Measurements from ENCODE around the gene LYPLAL1.

DNA sequence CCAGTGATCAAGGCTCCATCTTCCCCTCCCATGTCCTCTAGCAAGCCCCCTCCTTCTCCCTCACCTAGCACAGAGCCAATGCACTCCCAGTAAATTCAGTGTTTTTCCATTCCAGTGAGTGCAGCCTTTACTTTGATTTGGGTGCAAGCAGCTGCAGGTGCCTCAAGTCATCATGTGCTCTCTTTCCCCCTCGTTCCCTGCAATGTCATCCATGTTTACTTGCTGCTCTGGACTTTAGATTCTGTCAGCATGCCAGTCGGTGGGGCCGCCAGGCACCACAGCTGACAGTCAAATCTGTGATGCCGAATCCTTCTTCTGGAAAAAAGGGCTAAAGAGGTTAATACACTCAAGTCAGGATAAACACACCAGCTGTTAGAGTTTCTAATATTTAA, 228.0 kb upstream of the PROX1 start:
- PRO-cap = no peak

GRCh38 chr1:213958314-213958832, 29.4 kb upstream of the PROX1 start:
- PRO-cap = no peak

DNA sequence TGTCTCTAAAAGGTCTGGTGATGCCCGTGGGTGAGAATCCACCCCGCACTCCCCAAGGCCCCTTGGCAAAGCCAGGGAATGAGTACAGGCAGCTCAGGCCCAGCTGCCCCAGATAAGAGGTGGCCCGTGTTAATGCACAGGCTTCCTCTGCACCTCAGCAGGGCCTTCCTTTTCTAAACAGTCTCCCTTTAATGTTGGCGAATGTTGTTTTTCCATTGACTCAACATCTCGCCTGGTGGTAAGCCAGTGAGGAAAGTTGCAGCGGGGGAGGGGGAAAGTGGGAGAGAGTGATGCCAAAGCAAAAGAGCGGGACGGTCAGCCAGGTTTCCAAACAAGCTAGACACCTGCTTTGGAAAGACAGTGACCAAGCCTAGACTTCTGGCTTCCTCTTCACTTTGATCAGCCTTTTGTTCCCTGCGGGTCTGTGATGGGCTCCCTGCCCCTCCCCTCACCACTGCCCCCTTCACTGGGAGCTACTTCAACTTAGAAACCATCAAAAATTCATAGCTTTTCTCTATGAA, 10.3 kb upstream of the PROX1 start:
- PRO-cap = no peak

DNA sequence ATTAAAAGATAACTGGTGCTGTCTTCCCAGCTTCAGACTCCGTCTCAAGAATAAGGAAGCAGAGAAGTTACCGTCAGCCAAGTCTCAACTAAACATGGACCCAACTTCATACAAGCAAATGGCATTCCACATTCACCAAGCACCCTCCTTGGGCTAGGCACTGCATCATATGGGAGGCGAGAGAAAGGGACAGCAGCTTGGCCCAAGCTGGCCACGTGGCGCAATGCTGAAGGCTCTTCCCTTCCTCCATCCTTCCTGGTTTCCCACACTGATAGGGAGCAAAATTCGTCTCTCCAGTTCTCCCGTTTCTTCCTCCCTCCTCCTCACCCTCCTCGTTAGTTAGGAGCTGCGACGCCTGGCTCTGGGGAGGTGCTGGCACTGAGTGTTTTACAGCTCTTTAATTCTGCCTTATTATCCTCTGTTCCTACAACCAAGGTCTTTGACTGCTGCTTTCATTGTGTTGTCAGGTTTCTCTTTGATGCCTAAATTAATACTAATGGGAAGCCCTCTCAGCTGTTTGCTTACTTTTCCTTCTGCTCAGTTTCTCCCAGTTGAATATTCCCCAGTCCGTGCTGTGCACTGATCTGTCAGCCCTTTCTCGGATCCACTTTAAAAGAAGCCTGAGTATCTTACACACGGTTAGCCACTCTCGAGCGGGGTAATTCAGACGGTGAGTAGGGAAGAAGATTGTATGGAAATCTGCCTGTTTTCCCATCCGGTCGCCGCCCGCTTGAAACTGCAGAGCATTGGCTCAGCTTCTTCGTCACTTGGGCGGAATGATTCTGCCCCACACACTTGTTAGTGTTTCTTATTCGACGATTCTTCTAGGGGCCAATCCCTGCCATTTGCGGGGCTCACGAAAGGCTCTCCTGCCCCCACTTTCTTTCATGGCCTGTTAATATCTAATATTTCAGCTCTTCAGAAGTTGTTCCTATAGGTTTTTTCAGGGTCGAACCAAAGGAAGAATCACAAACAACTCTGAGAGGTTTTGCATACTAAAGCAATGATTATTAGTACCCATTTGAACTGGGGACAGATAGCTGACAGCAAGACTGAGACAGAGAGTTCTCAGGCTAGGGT, 56.1 kb upstream of the SMYD2 start:
- PRO-cap = no peak

DNA sequence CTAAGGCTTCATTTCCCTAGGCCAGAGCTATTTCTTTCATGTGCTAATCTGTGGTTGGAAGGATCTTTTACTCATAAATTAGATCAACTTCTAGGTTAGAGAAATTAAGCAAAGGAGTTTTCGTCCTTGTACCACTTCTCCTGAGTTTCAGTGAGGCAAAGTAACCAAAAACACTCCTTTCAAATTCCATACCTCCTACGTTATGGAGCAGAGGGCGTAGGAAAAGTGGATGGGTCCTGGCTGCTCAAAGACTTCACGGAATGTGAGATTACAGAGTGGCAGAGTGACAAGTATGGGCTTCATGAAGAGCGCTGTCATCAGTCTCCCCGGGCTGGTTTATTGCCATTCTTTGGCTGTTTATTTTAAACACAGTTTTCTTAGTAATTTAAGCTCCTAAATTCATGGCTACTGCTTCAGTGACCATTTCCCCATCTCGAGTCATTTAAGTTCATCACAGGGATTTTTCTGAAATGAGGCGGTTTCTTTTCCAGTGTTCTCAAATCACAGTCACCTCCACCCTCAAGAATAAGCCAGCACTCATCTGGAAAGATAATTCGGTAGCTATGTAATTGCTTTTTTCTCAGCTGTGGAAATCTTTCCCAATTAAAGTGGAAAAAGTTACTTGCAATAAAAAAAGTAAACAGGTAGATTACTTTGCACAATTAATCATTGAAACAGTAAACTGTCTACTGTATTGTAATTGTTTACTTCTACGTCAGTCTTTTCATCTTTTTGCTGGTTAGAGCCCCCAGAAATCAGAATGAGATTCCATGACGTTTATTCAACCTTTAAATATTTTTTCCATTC, 3.2 kb upstream of the SMYD2 start:
- PRO-cap = bidirectional peak, plus-strand start at position 281 of the sequence, minus-strand start at position 152 of the sequence

GRCh38 chr1:214329814-214330810, 49.2 kb downstream of the SMYD2 start:
- PRO-cap = no peak

DNA sequence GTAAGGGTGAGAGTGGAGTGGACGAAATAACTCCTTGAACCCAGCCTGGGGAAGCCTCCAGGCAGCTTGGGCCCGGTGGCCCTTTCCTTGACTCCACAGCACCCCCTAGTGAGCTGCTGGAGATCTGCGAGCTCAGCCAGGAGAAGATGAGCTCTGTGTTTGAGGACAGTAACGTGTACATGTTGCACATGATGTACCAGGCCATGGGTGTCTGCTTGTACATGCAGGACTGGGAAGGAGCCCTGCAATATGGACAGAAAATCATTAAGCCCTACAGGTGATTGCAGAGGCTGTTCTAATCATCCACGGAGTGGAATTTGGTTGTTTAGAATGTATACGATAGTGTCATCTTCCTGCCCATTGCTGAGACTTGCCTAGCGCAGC, 50.9 kb downstream of the SMYD2 start:
- PRO-cap = no peak

DNA sequence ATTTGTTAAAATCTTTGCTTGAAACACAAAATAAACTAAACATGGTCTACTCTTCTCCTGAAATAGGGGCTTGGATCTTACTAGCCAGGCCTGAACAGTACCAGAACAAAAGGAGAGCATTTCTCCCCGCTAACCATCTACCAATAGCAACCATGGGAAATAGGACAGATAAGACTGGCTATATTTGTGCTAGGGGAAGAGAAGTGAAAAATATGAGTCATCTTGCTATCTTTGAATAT, 81.1 kb downstream of the SMYD2 start:
- PRO-cap = no peak

- PRO-cap = no peak
These were observed 104.5 kb downstream of the PTPN14 start for GRCh38 chr1:214446528-214447657.

DNA sequence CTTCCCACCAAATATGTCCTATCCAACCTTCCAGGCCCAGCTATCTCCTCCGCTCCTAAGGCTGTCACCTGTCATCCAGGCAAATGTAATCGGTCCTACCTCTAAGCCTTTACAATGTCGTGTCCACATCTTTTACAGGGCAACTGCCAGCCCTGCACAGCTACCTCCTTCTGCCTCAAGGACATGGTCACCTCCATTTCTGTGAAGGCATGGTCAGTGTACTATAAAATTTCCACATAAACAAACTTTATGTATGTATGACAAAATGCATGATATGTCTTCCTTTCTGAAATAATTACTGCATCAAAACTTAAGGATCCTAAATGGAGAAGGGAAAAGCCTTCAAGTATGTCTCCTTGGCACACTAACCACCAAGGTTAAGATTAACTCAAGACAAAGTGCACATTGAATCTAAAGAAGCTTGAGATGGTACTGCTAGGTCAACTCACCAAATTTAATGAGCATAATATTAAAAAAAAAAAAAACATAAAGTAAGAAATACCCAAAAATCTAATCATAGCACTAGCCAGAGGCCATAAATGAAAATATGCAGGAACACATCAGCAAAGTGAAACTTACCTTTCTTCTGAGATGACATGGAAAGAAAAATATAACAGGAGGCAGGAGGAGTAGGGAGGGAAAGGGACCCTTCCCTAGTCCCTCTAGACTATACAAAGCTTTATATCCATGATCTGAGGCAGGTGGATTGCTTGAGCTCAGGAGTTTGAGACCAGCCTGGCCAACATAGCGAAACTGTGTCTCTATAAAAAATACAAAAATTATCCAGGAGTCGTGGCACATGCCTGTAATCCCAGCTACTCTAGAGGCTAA, 34.2 kb downstream of the PTPN14 start:
- PRO-cap = no peak

DNA sequence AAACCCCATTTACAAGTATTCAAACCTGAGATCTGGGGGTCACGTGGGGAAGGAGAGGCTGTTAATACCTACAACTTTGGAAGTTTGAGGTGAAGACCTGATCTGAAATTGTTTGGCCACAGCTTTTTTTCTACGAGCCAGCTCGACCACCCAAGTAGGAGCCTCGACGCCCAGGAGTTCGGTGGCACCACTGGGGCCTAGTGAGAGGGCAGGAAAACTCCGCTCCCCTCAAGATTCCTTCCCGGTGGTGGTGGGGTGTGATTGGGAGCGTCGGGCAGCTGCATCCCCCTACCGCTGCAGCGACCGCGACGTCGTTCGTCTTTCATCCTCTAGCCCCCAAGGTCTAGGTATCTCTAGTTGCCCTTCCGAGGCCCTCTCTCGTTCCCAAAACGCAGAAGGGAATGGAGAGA, 903 bp downstream of the PTPN14 start:
- PRO-cap = no peak

DNA sequence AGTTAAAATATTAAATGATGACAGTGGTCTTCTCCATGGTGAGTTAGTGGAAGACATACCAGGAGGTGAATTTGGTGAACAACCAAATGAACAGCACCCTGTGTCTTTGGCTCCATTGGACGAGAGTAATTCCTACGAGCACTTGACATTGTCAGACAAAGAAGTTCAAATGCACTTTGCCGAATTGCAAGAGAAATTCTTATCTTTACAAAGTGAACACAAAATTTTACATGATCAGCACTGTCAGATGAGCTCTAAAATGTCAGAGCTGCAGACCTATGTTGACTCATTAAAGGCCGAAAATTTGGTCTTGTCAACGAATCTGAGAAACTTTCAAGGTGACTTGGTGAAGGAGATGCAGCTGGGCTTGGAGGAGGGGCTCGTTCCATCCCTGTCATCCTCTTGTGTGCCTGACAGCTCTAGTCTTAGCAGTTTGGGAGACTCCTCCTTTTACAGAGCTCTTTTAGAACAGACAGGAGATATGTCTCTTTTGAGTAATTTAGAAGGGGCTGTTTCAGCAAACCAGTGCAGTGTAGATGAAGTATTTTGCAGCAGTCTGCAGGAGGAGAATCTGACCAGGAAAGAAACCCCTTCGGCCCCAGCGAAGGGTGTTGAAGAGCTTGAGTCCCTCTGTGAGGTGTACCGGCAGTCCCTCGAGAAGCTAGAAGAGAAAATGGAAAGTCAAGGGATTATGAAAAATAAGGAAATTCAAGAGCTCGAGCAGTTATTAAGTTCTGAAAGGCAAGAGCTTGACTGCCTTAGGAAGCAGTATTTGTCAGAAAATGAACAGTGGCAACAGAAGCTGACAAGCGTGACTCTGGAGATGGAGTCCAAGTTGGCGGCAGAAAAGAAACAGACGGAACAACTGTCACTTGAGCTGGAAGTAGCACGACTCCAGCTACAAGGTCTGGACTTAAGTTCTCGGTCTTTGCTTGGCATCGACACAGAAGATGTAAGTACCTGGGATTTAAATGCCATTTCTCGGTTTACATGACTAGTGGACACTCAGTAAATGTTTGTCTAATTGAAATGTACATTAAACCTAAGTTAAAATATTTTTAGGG, 39.7 kb downstream of the CENPF start:
- PRO-cap = no peak

DNA sequence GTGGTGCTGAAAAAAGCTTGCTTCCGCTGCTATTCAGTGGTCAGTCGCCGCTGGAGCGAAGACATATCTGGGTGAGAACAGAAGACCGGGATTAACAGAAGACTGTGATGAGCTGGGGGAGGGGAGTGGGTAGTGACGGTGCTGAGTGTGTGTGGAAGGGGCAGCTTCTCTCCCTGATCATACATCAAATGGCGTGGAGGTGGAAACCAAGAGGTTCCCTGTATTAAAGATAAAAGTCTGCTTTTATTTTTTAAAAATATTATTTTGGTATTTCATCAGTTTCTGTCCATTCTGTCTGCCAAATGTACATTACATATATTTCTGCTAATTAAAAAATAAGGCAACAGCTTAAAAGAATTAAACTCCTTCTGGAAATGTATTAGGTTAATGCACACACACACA, 1.3 kb downstream of the KCNK2 start:
- PRO-cap = no peak

DNA sequence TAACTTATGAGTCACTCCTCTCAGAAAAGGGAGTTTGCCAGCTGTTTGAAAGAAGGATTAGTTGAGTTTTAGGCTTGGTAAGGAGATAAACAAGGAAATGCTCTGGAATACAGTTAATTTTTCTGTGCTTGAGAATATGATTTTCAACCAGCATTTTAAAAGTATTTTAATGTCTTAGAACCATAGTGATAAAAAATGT, 1.4 kb downstream of the KCTD3 start:
- PRO-cap = no peak

DNA sequence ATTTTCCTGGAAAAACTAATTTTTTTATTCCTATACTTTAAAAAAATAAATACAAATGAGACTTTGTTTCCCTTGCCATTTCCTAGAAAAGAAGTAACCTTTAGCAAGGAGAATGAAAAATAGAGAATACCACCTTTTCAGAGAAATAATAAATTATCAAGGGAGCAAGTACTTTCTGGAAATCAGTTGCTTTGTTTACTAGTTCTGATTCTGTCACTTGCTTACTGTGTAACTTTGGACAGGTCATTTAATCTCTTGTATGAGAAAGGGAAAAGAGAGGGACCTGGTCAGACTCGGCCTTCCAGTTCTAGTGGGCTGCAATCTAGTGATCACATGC, 34.1 kb downstream of the KCTD3 start:
- PRO-cap = no peak

DNA sequence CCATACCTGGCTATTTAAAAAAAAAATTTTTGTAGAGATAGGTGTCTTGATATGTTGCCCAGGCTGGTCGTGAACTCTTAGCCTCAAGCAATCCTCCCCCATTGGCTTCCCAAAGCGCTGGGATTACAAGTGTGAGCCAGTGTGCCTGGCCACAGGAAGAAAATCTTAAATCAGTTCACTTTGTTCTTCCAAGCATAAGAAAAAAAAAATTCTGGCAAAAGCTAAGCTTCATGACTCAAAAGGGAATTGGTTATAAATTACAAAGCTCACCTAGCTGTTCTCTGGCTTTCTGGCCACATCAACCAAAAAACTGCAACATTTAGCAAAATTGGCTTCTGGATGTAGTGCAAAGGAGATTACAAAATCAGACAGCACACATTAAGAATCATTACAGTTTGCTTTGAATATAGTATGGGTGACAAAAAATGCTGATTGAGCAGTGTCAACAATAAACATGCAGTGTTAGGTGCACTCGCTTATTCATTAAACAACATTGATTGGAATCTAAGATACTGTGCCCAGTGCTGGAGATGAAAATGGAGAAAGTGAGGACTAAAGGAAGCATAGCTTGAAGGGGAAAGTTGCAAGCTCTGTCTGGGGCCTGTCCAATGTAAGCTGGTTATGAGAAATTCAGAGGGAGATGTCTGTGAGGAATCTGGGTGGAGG, 76.7 kb downstream of the KCTD3 start:
- PRO-cap = no peak

DNA sequence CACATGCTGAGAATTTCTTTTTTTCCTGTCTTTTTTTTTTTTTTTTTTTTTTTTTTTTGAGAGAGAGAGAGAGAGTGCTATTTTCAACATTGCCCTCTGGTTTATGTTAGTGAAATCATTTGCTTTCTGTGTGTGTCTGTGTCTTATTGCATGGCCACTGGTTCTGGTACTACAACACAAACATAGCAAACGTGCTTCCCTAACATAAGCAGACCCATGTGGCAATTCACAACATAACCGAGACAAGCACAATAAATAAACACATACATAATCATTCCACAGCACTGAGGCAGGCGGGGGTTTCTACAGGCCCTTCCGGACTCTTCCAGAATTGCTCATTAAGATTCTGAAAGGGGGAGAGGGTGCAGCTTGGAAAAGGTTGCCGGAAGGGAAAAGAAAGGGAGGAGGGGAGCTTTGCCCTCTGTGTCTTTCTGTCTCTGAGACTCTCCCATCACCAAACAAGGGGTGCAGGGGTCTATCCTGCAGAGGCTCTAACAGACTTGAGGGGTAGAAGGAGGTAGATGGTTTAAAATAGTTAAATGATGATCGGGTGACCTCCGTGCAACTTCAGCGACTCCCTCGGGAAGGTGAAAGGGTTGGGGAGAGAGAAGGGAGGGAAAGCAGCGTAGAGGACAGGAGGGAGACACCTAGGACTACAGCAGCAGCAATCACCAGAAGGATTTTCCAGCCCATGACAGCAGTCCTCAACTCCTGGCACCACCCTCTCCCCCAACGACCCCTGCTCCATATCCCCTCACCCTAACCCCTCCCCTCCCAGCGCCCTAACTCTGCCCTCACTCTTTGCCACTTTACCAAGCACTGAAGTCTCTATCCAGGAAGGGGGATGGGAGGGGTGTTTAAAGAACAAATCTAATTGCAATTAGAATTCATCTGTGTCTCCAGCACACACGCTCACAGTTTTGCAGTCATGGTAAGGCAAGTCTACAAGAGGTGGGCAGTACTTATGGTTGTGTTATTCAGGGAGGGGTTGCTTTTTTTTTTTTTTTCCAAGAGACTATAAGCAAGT, 365.5 kb upstream of the ESRRG start:
- PRO-cap = no peak

DNA sequence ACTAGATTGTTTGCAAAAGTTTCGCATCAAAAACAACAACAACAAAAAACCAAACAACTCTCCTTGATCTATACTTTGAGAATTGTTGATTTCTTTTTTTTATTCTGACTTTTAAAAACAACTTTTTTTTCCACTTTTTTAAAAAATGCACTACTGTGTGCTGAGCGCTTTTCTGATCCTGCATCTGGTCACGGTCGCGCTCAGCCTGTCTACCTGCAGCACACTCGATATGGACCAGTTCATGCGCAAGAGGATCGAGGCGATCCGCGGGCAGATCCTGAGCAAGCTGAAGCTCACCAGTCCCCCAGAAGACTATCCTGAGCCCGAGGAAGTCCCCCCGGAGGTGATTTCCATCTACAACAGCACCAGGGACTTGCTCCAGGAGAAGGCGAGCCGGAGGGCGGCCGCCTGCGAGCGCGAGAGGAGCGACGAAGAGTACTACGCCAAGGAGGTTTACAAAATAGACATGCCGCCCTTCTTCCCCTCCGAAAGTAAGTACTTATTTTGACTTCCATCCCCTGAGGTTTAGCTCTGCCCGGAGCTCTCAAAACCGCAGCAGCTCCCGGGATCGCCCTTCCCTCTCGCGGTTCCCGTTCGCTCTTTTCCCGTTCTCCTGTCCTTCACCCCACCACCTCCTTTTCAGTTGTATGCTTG, 1.5 kb downstream of the TGFB2 start:
- PRO-cap = no peak

DNA sequence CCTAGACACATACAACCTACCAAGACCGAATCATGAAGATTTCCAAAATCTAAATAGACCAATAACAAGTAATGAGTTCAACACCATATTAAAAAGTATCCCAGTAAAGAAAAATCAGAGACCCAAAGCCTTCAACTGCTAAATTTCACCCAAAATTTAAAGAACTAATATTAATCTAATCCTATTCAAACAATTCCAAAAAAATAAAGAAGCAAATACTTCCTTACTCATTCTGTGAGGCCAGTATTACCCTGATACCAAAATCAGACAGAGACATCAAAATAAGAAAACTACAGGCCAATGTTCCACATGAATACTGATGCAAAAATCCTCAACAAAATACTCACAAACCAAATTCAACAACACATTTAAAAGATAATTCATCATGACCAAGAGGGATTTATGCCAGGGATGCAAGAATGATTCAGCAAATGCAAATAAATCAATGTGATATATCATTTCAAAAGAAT, 81.7 kb upstream of the LYPLAL1 start:
- PRO-cap = no peak

DNA sequence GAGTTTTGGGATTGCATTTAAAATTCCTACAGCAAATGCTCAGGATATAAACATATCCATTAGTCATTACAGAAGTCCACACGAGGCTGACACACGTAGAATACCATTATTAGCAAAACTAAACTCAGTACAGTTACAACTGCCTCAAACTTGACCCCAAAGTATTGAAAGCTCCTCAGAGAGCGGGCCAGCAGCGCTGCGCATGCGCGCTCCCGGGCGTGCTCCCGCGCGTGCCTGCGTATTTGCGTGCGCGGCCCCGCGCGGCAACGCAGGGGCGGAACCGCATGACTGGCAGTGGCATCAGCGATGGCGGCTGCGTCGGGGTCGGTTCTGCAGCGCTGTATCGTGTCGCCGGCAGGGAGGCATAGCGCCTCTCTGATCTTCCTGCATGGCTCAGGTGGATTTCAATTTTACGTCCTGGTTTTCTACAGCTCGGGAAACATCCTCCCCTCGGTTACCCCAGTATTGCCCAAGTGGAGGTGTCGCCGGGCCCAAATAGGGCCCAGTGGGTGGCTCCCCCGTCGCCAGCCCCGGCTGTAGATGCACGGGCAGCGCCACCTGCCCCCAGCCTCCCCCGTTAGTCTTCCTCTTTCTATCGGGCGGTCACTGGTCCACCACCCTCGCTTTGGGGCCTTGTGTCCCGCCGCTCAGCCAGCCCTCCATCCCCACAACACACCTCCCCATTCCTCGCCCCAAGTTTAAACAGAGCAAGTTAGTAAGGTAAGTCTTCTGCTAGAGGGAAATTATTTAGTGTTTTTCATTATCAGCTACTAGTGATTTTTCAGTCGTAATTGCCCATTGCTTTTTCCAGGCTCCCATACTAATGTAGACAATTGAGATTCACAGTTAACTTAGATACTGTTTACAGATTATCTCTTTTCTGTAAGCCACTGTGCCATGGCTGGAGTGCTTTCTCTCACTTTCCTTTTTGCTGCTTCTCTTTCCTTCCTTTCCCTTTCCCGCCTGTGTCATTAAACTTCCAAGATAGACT, at the start of gene LYPLAL1:
Gene LYPLAL1, plus strand, starts transcription at position 294 of the 991 bp plus-strand sequence.
- PRO-cap = bidirectional peak, plus-strand start at position 294 of the sequence, minus-strand start at position 204 of the sequence; unidirectional peak, plus-strand start at position 587 of the sequence